Tibial artery (tissue), 1 donor: Measurements from ENCODE around the genes GPR42, IGFLR1 and HSPB6.

GRCh38 chr19:35205047-35205676 is 23.4 kb downstream of the FAM187B start:
- PRO-cap, result no peak

DNA sequence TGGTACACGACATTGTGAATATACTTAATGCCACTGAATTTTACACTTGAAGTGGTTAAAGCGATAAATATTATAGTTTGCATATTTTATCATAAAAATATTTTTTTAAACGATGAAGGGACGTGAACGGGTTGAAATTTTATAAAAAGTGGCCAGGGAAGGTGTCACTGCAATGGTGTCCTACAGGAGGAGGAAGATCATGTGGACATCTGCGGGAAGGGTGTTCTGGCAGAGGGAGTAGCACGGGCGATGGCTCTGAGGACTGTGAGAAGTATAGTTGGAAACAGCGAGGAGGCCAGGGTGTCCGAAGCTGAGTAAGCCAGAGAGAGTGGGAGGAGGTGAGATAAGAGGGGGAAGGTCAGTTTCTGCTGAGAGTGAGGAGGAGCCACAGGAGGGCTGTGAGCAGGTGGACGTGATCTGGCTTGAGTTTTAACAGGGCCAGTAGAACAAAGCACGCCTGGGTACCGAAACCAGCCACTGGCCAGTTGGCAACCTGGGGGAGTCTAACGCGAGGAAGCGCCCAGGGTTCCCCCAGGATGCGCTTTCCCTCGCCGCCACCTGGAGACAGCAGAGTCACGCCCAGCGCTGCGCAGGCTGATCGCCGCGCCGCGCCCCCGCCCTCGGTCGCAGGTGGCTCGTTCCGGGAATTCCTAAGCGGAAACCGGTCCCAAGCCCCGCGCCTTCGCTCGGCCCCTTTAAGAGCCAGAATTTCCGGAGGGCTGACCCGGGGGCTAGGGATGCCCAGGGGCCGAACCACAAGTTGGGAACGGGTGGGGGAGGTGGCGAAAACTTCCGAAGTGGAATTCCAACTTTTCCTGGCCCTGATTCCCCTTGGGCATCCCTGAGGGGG is 1.2 kb upstream of the LSR start:
- PRO-cap, result no peak

DNA sequence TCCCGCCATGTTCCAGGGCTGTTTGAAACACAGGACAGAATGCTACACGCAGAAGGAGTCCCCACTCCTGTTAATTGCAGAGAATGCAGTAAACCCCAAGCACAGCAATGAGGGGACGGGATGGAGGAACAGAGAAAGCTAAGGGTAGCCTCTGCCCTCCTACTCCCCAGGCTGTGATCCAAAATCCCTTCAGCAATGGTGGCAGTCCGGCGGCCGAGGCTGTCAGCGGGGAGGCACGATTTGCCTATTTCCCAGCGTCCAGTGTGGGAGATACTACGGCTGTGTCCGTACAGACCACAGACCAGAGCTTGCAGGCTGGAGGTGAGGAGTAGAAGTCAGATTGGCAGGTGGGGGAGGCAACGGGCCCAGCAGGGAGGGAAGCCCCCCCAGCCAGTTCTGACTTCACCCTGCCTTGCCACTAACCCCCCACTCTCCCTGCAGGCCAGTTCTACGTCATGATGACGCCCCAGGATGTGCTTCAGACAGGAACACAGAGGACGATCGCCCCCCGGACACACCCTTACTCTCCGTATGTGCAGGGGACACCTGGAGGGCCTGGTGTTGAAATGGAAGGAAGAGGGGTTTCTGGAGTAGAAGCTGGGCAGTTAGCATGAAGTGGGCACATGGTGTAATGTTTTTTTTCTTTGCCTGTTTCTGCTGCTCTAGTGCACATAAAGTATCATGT is 1.7 kb downstream of the USF2 start:
- PRO-cap, result no peak

DNA sequence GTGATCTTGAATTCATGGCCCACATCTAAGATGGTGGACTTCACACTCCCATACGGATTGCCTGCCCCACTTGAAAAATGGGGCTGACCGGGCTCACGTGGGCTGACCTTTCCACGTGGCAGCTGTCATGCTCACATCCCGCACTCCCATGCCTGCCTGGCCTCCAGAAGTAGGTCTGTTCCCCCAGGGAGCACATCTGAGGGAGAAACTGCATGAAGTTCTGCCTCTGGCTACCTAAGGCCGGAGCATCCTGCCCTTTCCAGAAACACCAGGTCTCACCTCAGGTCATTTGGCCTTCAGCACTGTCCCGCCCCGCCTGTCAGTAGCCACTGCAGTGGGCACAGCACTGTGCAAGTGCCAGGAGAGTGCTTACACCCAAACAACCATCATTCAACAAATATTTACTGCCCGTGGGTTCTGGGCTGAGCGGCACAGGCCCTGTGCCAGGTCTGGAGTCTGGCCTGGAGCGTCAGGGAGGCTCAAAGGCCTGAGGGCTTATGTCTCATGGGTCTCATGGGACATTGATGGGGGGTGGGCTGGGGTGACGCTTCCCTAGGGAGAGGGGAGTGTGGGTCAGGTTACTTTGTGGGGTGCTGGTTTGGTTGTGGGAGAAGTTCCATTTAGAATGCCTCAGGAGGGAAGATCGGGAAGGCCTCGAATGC is 2.7 kb downstream of the USF2 start:
- PRO-cap, result no peak

DNA sequence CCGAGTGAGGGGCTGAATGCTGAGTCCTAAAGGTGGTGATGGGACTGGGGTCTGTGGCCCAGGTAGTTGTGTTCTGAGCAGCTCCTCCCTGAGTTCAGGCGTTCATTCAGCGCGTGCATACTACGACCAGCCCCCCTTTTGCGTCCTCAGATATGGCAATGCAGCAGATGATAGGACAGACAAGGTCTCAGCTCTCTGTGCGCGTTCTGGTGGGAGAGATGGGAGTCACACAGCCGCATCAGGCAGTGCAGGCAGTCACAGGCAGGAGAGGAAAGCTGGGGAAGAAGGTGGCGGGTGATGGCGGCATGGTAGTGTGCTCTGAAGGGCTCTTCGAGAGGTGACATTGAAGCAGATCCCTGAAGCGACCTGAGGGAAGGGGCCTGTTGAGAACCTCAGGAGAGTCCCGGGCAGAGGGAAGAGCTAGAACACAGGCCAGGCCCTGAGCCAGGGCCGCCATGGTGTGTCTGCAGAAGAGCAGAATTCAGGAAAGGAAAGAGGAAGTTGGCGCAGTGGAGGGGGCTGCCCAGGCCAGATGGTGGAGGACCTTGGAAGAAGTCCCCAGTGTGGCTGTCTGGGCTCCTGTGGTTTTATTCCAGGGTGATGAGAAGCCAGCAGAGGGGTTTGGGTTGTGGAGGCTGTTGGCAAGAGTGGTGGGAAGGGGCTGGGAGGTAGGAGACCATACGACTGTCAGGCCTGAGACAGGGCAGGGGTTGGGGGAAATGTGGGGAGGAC is 3.4 kb downstream of the USF2 start:
- PRO-cap, result no peak

- PRO-cap, result no peak
These were observed 2.5 kb downstream of the HAMP start for GRCh38 chr19:35284688-35285275.

- PRO-cap, result no peak
These were observed 3.9 kb downstream of the MAG start for GRCh38 chr19:35295669-35296390.

DNA sequence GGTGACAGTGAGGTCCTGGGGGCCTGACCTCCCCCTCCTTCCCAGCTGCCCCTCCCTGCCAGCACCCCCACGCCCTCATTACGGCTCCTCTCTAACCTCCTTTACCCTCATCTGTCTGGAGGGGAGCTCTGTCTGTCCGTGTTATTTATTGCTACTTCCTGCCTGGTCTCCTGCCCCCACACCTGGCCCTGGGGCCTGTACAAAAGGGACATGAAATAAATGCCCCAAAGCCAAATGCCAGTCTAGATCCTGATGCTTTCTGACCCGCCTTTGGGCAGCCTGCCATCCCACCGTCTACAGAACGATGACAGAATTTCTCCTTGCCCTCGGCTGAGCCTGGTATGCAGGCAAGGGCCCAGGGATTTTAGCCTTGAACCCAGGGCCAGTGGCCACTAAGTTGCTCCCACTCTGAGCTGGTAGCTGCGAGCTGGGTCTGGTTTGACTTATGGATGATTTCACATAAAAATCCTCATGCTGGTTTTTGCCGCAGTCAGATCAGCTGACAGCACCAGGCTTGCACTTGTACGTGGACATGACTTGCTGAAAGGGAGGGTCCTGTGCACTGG is 15.3 kb upstream of the CD22 start:
- PRO-cap, result no peak

- PRO-cap, result no peak
These were observed at the start of gene GPR42 for GRCh38 chr19:35370891-35371359. TSS of gene GPR42 (plus strand) at chr19:35371068.

GRCh38 chr19:35513953-35514642 is 649 bp upstream of the DMKN start:
- PRO-cap, result no peak

- PRO-cap, result no peak
These were observed 8.1 kb downstream of the TMEM147 start for GRCh38 chr19:35553521-35554002.

- PRO-cap, result no peak
These were observed 5.7 kb upstream of the RBM42 start for GRCh38 chr19:35623008-35623631.

- PRO-cap, result no peak
These were observed 2.4 kb downstream of the IGFLR1 start for GRCh38 chr19:35739783-35740249.

DNA sequence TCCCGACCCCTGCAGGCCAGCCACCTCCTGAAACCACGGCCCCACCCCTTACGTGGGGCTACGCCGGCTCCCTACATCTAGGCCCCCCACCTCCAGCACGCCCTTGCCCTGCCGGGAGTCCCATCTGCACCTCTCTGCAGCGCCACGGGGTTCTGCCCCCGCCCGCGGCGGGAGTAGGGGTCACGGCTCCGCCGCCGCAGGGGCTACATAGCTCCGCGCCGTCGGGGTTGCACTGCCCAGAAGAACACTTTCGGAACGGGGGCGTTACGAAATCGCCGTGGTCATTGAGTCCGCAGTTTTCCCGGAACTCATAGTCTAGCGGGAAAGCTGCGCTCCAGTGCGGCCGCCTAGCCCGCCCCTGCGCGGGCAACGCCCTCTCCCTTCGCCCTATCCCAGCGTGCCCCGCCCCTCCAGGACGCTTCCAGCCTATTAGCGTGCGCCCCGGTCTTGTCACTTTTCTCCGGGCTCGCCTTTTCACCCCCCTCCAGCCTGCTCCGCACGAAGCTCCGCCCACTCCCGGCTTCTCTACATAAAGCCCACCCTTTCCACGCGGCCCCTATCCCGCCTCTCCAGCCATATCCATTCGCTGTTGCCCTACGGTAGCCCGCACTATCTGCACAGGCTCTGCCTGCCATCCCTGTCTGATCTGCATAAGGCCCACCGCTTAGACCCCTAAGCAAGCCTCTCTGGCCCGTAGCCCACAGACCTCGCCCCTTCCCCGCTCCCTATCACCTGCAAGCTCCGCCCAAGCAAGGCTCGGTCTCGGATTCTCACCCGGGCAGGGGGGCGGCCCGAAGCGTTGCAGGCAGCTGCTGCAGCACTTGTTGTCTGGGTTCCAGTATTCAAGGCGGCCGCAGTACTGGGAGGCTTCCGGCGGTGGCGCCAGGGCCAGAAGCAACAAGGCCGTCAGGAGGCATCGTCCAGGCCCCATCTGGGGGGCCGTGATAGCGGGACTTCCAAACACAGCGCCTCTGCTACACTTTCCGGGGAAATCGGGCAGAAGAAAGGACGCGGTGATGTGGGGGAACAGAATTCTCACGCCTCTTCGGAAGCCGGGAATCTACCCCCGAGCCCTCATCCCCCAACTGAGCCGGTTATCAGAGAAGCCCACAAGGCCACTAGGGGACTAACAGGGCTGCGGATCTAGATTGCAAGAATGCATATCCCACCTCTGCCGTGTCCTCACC is 1.6 kb downstream of the IGFLR1 start:
- PRO-cap, result bidirectional peak, plus-strand start at position 559 of the sequence, minus-strand start at position 229 of the sequence

GRCh38 chr19:35741894-35742945 is at the start of gene IGFLR1:
TSS of gene IGFLR1 (minus strand) at chr19:35742452.
- PRO-cap, result no peak

DNA sequence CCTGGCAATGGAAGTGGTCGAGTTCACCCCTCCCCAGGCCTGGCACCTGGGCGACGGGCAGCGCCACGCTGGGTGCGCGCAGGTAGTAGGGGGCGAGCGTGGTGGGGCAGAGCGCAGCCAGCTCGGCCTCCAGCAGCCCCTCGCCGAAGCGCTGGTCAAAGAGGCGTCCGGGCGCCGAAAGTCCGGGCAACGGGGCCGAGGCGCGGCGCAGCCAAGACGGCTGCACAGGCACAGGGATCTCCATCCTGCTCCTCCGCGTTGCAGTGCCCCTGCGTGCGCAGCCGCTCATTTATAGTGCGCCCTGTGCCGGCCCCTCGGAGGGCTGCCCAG is at the start of gene HSPB6:
Gene HSPB6, minus strand, starts transcription at position 265 of the 330 bp plus-strand sequence.
- PRO-cap, result bidirectional peak, plus-strand start at position 252 of the sequence, minus-strand start at position 265 of the sequence

DNA sequence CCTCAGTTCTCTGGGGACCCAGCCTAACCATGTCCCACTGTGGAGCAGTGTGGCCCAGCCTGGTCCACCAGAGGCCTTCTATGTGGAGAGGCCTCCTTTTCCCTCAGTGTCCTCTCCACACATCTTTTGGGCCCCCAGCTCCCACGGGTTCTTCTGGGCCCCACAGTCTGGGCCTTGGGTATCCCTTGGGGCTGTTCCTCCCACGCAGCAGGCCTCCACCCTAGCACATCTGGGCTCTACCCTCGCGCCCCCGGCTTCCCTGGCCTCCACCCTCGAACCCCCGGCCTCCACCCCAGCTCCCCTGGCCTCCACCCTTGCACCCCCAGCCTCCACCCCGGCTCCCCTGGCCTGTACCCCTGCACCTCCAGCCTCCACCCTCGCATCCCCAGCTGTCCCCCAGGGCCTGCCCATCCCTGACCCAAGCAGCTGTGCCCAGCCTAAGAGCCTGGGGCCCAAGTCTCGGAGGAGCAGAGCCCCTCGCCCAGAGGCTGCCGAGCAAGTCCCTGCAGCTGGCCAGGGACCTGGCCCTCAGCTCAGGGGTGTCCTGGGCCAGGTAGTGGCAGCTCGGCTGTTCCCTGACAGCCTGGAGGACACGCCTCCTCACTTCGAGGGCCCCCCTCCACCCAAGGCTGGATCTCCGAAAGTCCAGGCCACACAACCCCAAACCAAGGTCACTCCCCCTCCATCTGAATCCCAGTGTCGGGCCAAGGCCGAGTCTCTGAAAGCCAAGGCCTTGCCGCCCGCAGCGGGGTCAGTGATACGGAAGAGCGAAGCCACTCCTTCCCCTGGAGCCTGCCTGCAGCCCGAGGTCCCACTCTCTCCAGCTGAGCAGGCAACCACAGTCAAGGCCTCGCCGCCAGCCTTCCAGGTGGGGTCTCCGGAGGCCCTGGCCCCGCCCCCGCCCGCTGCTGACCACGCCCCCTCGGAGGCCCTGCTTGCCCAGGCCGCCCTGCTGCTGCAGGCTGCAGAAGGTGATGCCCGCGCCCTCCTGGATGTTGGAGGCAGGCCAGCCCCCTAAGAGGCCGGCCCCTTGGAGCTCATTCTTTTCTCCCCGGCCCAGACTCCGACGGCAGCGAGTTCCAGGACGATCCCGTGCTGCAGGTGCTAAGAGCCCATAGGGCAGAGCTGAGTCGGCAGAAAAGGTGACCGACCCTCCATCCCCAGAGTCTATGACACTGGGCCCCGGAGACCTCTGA is 7.9 kb upstream of the ARHGAP33 start:
- PRO-cap, result unidirectional peak, minus-strand start at position 341 of the sequence

GRCh38 chr19:35900291-35900965 is 1.9 kb upstream of the HCST start:
- PRO-cap, result bidirectional peak, plus-strand start at chr19:35900661, minus-strand start at chr19:35900540

DNA sequence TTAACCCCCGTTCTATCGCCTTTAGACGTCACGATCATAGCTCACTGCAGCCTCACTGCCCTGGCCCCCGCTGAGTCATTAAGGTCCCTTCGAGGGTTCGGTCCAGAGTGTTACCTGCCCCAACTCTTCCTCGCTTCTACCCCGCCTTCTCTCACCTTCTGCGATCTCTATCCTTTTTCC is 632 bp downstream of the WDR62 start:
- PRO-cap, result no peak

- PRO-cap, result no peak
These were observed 561 bp downstream of the CAPNS1 start for GRCh38 chr19:36140560-36140694.